HGPS cell (cell line): ENCODE data around the gene ASCL5.

GRCh38 chr1:198649794-198650669 is 11.2 kb downstream of the PTPRC start:
- RRBS = no CpG with 5 or more reads among the region's 3 CpGs

DNA sequence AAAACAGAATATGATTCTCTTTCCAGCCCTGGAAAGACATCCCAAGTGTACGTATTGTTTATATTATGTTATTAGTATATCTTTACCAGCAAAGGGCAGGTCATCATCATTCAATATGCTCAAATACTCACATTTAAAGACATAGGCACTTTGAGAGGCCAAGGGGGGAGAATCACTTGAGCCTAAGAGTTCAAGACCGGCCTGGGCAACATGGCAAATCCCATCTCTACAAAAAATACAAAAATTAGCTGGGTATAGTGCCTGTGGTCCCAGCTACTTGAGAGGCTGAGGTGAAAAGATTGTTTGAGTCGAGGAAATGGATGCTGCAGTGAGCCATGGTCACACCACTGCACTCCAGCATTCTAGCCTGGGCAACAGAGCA is 27.0 kb downstream of the PTPRC start:
- RRBS = no CpG with 5 or more reads among the region's 3 CpGs

DNA sequence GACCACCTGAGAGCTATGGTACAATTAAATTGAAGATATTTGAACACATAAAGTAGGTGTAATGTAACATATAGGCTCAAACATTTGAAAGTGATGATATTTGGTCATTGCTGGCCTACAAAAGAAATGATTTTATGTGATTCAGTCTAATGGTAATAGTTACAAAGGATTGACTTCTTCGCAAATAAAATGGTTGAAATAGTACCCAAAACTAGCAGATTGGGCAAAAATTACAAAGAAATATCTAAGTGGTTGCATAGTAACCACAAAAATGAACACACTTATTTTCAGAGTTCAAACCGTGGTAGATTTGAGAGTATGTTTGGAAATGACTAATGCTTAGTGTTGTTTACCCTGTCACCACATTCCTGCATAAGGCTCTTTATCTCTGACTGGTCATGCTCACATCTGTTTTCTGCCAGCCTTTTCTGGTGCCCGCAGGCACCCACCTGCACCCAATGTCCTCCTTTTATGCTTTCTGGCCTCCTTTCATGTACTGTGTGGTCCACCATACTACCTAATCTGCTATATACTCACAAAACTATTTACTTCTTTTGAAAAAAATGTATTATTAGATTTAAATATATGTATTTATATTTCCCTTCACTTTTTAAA is 30.2 kb downstream of the PTPRC start:
- RRBS = no CpG with 5 or more reads among the region's 3 CpGs

DNA sequence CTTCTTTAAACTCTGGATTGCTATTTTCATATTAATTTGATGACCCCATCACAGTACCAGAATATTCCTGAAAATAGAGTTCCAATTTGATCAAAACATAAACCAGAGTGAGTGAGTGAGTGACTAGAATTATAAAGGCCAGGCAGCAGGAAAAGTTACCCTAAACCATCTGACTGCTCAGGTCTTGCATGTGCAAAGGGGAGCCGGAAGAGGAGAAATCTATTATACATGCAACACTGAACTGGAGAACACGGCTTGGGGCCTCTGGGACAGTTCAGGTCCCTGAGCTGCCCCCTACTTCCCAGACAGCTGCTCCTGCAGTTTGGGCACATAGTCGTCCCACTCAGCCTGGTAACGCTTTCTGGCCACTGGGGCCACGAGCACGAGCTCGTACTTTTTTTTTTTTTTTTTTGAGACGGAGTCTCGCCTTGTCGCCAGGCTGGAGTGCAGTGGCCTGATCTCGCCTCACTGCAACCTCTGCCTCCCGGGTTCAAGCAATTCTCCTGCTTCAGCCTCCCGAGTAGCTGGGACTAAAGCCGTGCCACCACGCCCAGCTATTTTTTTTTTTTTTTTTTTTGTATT is 40.1 kb downstream of the PTPRC start:
- RRBS = no CpG with 5 or more reads among the region's 15 CpGs

- RRBS = 100% methylated on average over 5 of the region's 46 CpGs
Measured at GRCh38 chr1:198679433-198680380, 40.9 kb downstream of the PTPRC start.

DNA sequence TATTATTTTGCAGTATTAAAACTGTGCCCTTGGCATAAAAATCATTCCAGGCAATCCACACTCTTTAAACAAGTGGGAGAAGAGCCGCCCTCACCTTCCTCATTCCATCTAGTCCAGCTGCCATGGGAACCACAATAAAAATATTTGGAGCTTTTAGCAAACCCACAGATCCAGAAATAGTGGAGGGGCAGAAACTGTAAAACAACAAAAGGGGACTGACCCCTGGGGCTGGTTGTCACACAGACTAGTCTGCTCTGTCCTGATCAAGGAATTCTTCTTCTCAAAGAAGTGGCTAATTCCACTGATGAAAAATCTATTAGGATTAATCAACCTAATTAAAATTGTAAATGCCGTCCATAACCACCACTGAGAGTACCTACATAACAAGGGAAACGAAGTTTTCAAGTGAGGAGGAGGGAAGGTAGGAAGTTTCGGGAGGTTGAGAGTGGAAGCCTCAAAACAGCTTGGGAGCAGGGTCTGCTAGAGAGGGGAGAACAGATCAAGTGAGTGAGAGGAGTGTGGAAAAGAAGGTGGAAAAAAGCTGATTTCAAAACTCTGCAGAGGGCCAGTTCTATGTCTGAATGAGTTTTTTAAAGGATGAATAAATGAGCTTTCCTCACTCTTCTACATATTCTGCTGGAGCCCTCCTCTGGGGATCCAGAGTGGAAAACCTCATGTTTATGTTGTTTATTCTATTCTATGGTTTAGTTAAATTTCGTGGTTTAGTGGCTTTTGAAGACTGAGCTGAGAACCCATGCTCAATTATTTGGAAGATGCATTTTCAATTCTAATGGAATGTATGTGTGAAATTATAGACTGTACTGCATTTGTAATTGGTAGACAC is 61.8 kb downstream of the PTPRC start:
- RRBS = no CpG with 5 or more reads among the region's 5 CpGs

DNA sequence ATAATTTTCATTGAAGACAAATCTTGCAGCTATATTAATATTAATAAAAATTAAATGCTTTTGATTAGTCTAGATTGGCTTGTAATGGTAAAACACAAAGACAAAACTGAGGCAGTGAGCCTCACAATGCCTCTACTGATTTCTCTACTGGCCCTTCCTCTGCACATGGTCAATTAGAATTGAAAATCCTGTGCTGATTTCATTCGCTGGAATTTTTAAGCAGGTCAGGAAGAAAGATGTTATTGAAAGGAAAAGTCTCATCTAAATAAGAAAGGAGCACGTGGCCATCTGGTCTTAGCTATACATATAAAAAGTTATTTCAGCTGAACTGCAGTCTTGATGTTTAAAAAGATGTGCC is 293.4 kb downstream of the PTPRC start:
- RRBS = no CpG with 5 or more reads among the region's 2 CpGs

DNA sequence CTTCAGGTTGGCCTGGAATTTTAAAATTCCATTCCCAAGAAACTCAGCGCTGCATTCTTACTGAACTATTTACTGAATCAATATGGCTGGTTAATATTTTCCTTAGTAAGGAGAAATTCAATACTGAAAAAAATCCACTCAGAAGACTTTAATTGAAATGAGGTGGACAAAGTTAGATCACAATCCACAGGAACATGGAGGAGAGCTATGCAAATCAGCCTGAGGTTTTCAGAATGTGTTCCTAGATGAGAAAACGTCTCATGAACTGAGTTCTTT is 578.8 kb upstream of the NR5A2 start:
- RRBS = no CpG with 5 or more reads among the region's 2 CpGs

GRCh38 chr1:200041128-200041999 is 13.9 kb downstream of the NR5A2 start:
- RRBS = 0% methylated on average over 1 of the region's 39 CpGs

DNA sequence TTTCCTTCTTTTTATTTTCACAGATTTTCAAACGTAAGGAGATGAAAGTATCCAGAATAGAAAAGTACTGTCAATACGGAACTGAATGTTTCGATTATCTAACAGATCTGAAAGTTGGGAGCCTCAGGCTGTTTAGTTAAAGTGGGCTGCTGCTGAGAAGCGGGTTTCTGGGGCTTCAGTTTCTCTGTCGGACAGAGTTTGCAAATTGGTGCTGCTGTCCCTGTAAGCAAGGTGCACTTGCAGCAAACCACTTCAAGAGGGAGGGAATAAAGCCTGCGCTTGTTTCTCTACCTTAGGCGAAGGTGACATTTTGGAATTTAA is 15.6 kb downstream of the NR5A2 start:
- RRBS = no CpG with 5 or more reads among the region's 7 CpGs

DNA sequence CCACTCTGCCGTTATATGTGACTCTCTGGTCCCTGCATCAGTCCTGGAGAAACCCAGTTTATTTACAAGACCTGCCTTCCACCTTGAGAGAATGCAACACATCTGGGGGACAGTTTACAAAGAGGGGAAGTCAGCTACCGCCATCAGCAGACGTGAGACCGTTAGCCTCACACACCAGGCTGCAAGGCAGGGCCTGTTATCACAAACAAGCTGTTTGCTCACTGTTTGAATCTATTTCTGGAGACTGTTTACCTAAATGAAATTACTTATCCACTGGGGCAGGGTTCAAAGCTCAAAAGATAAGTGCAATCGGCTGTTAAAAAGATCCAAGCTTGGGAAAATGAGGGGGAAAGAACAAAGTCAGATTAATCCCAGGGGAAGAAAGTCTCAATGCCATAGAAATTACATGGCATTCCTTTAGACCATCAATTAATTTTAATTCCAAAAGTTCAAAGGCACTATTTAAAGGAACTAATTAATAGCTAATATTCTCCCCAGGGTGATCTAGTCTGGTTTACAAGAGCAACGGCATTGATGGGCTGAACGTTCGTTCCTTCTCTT is 134.4 kb downstream of the ZNF281 start:
- RRBS = no CpG with 5 or more reads among the region's 8 CpGs

- RRBS = no CpG with 5 or more reads among the region's 3 CpGs
Measured at GRCh38 chr1:200352039-200352542, 57.7 kb downstream of the ZNF281 start.

DNA sequence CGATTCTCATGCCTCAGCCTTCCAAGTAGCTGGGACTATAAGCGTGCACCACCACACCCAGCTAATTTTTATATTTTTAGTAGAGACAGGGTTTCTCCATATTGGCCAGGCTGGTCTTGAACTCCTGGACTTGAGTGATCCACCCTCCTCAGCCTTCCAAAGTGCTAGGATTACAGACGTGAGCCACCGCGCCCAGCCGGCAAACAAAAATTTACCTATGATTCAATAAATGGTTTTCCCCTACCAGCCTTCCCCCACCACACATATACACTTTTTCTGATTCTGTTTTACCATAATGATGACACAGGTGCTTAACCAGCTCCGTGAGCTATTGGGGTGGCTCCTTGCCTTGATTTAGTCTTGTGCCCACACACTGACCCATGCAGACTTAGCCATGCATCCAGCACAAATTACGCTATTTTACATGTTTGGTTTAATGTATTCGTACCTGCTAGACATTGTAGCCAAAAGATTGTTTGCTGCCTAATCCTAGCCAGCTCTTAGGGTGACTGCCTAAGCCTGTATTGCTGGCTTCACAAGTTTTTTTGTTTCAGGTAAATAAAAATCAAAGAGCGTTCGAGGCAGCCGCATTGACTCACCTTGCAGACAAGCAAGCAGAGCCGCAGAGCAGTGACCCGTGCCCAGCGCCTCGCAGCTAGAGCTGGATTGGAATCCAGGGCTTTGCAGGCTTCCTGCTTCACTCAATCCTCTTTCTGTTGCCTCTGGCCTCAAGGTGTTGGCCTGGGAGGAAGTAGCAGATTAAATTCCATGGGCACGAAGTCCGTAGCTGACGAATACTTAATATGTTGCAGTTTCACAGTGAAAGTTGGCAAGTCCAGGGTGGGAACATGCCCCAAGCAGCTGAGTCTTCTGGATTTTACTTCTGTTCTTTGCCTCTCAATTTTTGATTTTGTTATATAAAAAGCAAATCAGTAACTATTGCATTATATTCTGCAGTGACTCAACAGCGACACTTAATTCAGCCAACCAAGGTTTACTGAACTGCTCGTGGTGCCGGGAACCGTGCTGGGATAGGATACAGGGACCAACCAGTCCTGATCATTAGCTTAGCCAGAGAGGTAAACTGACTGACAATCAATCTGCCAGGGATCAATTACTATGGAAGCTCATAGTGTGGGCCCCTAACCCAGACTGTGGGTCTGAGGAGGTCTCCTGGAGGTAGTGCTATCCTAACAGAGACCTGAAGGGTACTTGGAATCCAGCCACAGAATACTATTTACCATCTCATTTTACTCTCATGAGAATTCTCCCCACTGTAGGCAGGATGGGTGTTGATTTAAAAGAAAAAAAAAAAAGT is 68.0 kb upstream of the ZNF281 start:
- RRBS = no CpG with 5 or more reads among the region's 23 CpGs

DNA sequence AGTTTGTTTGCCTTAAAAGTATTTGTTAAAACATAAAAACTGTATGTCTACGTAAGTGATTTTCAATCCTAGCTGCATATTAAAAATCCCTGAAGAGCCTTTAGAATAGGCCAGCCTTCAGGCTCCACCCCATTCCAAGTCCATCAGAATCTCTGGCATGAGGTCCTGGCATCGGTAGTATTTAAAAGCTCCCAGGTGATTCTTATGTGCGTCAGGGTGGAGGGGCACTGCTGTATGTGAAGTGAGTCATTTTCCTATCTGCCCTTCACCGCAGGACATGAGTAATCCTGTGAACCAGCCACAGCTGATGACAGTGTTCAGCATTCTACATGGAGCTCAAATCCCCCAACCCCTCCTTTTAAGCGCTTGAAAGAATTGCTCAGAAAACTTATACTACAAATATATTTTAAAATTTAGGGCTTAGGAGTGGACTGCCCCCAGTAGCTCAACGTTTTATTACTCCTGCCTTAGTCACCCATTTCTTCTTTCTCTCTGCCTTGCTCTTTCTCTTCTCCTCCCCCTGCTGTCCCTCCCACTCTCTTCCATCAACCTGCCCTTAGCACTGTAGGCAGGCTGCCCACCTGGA is 73.7 kb upstream of the ZNF281 start:
- RRBS = no CpG with 5 or more reads among the region's 6 CpGs

DNA sequence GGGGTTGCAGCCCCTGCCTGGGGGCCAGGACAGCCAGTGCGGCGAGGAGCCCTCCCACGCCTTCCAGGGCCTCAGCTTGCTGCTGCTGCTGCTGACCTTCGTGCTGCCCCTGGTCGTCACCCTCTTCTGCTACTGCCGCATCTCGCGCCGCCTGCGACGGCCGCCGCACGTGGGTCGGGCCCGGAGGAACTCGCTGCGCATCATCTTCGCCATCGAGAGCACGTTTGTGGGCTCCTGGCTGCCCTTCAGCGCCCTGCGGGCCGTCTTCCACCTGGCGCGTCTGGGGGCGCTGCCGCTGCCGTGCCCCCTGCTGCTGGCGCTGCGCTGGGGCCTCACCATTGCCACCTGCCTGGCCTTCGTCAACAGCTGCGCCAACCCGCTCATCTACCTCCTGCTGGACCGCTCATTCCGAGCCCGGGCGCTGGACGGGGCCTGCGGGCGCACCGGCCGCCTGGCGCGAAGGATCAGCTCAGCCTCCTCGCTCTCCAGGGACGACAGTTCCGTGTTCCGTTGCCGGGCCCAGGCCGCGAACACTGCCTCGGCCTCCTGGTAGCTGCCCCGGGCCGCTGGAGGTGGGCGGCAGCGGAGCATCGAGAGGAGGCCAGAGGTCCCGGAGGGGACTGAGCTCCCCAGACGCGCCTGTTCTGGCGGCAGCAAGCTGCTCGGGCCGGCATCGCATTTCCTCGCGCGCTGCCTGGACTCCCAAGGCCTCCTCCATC is 949 bp downstream of the GPR25 start:
- RRBS = 28% methylated on average over 26 of the region's 68 CpGs

- RRBS = no CpG with 5 or more reads among the region's 11 CpGs
Measured at GRCh38 chr1:200888069-200888830, 6.5 kb upstream of the INAVA start.

- RRBS = no CpG with 5 or more reads among the region's 9 CpGs
Measured at GRCh38 chr1:200902502-200903252, 8.0 kb downstream of the INAVA start.

DNA sequence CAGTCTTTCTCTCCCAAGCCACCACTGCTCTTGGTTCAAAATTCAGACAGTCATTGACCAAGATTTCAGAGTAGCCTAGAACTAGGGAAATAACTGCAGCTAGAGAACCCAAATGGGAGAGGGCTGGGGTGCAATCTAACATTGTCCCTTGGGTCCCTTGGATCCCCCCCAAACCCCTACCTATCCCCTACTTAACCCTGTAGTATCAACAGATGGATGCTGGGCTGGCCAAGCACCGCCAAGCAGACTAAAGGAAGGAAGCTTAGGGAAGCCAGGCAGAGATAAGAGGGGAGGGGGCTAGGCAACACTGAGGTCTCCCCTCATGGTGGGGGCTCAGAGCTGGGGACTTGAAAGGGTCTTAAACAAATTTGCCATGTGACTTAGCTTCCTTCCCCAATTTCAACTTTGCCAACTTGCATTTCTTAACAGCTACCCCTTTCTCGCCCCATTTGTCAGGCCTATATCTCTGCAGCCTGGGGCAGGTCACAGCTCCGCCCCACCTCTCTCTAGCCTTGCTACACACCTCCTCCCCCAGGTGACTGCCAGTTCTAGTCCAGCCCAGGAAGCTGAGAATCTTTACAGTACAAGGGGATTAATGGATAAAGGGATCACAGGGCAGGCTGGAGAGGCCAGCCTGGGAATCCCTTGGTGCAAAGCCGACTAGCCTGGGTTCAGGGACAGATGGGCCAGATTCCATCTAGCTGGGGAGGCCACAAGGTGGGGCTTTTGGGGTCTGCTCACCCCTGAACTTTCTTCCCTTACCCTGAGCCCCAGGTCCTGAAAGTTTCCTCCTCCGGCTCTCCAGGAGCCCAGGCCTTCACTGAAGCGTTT is 3.4 kb downstream of the KIF21B start:
- RRBS = no CpG with 5 or more reads among the region's 6 CpGs

DNA sequence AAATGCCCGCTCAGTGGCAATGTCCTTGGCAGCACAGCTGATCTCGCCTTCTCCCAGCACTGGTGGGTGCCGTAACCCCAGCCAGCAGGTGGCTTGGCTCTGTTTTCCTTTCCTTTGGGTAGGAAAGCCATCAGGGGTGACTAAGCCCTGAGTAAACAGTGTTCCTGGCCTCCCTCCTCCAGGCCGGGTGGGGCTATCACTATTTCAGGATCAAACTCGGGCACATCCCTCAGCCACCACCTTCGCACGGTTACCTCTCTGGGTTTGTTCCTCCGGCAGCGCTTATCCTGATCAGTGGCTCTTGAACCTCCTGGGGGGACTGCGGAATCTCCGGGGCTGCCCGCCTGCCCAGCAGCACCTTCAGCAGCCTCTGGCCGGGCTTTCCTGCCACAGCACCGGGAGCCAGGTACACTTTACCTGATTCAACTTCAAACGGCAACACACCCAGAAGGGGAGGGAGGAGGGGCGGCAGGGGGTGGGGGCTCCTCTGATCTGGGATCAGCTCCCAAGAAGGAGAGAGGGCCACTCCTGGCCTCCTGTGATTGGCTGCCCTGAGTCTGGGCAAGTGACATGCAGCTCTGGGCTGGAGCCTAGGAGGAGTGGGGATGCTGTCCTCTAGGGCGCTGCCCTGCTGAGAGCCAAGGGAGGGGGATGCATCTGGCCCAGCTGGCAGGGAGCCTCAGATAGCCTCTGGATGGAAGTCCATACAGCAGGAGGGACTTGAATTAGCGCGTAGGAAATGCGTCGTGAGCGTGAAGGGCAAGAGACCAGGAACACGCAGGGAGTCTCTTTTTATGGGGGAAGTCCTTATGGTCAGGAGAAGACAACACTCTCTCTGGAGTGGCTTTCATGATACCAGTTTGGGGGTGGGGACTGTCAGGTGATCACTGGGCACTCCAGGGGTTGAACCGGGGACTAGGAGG is at the start of gene ASCL5:
Gene ASCL5 (minus strand): TSS at position 355 of the 923 bp plus-strand sequence.
- RRBS = 80% methylated on average over 10 of the region's 24 CpGs

DNA sequence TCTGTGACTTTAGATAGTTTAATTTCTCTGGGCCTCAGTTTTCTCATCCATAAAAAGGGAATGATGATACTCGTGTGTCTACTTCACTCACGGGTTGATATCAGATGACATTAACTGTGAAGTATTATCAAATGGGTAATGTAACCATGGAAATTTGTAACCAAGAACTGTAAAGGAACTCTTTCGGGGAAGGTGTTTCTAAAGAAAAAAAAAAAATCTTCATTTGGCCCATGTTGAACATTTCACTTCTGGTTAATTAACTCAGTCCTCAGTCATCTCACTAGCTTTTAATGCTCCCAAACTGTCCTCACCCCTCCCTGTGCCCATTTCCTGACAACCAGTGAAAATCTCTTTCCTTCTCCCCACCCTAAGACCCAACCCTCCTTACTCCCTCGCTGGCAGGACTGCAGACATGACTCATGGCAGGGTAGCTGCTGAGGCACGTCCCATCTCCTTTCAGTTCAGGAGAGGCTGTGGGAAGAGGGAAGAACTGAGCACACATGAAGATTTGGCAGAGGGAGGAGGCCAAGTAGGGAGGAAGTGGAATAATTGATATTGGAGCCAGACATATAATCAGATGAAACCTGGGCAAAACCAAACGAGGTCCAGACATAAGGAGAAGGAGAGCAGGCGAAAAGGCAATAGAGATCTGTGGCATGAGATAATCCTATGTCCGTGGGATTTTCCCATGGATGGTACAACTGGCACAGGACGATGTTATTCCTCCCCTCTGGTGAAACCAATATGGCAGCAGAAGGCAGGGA is 12.6 kb downstream of the PKP1 start:
- RRBS = no CpG with 5 or more reads among the region's 9 CpGs